Kidney epithelial cell (primary cell): ENCODE data around the genes KLRB1, TAS2R31 and TAS2R43.

GRCh38 chr12:9346550-9347167 lies 138.5 kb upstream of the PZP start:
- RAMPAGE, long total RNA: no peak
- RRBS: no CpG with 5 or more reads among the region's 5 CpGs

DNA sequence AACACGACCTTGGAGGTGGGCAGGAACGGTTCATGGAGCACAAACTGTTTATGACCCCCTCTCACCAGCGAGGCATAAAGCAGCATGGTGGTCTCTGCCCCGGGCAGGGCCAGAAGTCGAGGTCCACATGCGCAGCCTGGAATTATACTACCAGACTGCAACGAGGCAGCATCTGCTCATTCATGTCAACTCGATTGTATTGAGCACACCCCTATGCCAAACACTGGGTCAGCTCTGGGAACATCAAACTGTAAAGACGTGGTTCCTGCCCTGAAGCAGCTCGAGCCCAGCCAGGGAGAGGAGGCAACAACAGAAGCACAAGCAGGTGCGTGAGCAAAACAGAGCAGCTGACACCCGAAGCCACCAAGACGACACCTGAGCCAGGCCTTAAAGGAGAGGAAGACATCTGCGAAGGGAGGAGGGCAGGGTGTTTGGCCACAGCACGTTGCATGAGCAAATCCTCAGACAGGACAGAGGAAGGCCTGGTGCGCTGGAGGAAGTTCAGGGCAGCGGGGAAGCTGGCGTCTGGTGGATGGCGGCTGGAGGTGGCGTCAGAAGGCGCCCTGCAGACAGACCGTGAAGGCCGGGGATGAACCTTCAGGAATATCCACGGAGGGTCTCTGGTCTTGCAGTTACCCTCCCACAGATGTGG lies 172.1 kb downstream of the KLRB1 start:
- RAMPAGE, long total RNA: no peak
- RRBS: no CpG with 5 or more reads among the region's 24 CpGs

- RAMPAGE, long total RNA: no peak
- RRBS: no CpG with 5 or more reads among the region's 3 CpGs
These were observed at the start of gene KLRB1 for GRCh38 chr12:9607576-9608182. Gene KLRB1 (minus strand): TSS chr12:9607916.

DNA sequence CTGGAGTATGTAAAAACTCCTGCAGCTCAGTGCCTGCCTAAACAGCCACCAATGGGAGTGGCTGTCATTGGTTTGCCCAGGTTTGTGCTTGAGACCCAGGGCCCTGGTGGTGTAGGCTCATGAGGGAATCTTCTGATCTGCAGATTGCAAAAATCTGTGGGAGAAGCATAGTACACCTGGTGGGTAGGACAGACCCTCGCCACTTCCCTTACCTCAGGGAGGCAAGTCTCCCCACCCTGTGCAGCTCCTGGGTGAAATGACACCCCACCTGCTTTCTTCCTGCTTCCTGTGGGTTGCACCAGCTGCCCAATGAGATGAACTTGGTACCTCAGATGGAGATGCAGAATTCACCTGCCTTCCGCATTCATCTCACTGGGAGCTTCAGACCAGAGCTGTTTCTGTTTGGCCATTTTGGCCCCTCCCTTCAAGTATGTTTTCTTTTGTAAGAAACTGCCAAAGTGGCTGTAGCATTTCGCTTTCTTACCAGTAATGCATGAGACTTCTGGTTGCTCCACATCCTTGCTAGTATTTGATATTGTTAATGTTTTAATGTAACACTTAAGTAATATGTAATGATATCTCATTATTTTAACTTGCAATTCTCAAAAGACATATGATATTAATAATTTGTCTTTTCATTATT lies 4.7 kb downstream of the CLEC2D start:
- RAMPAGE, long total RNA: no peak
- RRBS: no CpG with 5 or more reads among the region's 3 CpGs

- RAMPAGE, long total RNA: no peak
- RRBS: no CpG with 5 or more reads among the region's 10 CpGs
These were observed 10.0 kb downstream of the CD69 start for GRCh38 chr12:9750708-9751122.

GRCh38 chr12:9753156-9754170 lies 7.2 kb downstream of the CD69 start:
- RAMPAGE, long total RNA: no peak
- RRBS: no CpG with 5 or more reads among the region's 6 CpGs

DNA sequence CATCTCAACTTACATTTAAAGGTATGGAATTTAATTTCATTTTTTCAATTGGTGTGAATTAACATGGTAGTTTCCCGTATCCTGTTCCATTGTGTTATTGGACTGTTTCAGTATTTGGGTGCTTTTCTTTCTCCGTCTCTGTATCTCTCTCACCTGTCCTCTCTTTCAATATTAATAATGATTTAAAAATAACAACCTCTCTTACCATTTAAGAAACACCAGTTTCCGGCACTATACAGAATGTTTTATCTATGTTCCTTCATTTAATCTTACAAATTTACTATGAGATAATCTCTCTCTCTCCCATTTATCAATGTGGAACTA lies 290 bp downstream of the KLRF1 start:
- RAMPAGE, long total RNA: no peak
- RRBS: no CpG with 5 or more reads among the region's 3 CpGs

DNA sequence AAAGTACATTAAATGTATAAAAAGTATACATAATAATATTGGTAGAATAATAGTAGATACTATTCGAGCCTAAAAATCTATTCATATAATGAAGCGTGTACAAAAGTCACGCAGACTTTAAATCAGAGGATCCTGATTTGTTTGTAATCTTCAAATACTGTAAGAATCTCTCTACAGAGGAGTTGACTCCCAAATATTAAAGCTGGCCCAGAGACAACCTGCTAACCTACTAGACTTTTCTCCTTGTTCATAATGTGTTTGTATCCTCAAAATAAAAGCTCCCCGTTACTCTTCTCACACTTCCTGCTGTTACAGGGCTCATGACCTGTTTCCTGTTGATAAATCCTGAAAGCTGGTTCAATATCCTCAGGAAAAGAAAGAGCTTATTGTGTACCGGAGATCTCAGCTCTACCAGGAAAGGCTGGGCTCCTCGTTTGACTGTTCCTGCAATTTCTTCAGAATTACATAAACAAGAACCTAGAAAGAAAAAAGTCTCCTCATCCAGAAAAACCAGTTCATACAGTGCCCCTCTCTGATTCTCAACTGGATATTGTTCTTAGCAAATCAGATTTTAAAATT lies 30.9 kb downstream of the CLEC1A start:
- RAMPAGE, long total RNA: no peak
- RRBS: no CpG with 5 or more reads among the region's 6 CpGs

- RAMPAGE, long total RNA: no peak
- RRBS: no CpG with 5 or more reads among the region's 4 CpGs
These were observed 3.0 kb upstream of the TMEM52B start for GRCh38 chr12:10175651-10176462.

DNA sequence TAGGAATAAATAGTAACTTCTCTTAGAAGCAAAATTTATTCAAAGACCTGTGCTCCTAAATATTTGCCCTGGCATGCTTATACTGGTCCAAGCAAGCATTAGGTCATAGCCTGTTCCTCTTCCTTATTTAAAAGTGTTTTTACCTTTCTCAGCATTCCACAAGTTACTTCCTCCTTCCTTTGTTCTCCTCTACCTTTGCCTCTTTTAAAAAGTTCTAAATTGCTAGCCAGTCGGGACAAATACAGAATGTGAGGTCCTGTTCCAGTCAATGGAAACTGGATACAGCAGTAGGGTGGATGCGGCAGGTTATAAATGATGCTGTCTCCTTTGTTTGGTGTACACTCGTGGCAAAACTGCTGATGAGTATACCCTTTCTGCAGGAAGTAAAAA lies 27.7 kb downstream of the KLRK1 start:
- RAMPAGE, long total RNA: no peak
- RRBS: no CpG with 5 or more reads among the region's 3 CpGs

DNA sequence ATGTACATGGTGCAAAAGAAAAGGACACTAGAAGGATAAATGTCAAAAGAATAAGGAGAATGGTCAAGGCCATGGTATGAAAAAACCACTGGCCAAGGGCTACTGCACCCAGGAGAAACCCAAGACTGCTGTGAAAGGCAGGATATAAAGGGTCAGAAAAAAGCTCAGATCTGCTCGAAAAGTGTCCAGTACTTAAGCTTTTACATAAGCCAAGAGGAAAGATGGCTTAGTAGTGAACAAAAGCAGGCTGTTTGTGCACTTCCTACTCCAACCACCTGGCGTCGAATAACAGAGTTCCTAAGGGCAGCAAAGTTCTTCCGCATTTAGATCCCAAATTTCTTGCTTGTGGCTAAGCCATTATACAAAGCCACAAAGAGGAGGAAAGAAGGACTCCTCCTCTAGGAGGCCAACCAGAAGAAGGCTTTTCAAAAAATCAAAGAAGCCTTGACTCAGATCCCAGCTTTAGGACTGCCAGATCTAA lies 23.9 kb downstream of the KLRK1 start:
- RAMPAGE, long total RNA: no peak
- RRBS: no CpG with 5 or more reads among the region's 4 CpGs

GRCh38 chr12:10392321-10392786 lies 2.5 kb upstream of the KLRK1 start:
- RAMPAGE, long total RNA: no peak
- RRBS: no CpG with 5 or more reads among the region's 5 CpGs

DNA sequence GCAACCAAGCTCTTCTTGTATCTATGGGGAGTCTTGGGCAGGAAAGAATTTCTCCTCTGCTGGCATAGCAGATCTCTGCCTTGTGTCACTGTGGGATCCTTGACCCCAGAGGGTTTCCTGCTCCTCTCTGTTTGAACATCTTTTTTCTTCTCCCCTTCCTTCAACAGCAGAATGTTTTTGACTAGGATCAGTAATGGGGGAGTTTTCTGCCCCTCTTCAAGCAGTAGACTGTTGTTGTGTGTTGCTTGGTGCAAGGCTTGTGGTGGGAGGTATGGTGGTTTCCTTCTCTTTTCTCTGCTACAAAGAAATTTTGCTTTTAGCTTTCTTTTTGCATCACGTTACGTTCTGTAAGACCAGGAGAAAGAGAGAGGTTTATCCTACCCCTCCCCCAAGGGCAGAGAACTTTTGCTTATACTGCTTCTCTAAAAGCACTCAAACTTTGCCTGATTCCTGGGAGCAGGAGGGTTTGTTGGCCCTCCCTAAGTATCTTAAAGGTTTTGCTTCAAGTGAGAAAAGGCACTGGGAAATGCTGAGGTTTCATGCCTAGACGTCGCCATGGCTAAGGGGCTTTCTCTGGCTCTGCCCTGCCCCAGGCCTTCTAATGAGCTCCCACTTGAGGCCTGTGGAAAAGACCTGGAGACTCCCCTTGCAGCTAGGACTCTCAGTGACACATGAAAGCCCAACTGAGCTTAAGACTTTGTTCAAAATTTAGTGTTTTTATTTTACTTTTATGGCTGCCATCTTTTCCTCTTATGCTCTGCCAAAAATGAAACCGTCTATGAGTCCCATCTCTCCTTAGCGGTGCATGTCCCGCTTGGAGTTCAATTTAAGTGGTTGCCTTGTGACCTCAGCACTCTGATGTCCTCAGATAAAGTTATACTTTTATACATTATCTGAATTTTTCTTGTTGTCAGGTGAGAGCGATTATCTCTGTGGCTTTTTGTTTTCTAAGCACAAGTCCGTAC lies 49.2 kb downstream of the EIF2S3B start:
- RAMPAGE, long total RNA: no peak
- RRBS: no CpG with 5 or more reads among the region's 9 CpGs

DNA sequence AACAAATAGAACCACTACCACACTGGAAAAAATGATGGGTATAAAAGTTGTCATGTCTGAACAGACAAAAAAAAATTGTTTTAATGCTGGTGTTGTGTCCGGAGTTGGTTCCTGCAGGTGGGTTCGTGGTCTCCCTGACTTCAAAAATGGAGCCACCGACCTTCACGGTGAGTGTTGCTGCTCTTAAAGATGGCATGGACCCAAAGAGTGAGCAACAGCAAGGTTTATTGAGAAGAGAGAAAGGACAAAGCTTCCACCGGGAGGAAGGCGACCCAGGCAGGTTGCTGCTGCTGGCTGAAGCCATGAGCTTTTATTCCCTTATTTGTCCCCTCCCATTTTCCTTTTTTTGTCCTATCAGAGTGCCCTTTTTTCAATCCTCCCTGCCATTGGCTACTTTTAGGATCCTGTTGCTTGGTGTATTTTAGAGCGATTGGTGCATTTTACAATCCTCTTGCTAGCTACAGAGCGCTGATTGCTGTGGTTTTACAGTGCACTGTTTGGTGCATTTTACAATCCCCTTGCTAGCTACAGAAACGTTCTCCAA lies at the start of gene TAS2R31:
TSS of gene TAS2R31 (minus strand) at position 126 of the 544 bp plus-strand sequence.
- RAMPAGE, long total RNA: no peak
- RRBS: no CpG with 5 or more reads among the region's 9 CpGs

DNA sequence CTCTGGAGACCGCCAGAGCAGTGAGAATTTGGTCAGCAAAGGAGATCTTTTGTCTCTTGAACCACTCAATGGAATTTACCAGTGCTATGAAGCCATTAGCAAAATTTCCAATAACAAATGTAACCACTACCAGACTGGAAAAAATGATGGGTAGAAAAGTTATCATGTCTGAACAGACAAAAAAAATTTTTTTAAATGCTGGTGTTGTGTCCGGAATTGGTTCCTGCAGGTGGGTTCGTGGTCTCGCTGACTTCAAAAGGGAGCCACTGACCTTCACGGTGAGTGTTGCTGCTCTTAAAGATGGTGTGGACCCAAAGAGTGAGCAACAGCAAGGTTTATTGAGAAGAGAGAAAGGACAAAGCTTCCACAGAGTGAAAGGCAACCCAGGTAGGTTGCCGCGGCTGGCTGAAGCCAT lies at the start of gene TAS2R43:
TSS of gene TAS2R43 (minus strand) at position 250 of the 415 bp plus-strand sequence.
- RAMPAGE, long total RNA: no peak
- RRBS: no CpG with 5 or more reads among the region's 7 CpGs

DNA sequence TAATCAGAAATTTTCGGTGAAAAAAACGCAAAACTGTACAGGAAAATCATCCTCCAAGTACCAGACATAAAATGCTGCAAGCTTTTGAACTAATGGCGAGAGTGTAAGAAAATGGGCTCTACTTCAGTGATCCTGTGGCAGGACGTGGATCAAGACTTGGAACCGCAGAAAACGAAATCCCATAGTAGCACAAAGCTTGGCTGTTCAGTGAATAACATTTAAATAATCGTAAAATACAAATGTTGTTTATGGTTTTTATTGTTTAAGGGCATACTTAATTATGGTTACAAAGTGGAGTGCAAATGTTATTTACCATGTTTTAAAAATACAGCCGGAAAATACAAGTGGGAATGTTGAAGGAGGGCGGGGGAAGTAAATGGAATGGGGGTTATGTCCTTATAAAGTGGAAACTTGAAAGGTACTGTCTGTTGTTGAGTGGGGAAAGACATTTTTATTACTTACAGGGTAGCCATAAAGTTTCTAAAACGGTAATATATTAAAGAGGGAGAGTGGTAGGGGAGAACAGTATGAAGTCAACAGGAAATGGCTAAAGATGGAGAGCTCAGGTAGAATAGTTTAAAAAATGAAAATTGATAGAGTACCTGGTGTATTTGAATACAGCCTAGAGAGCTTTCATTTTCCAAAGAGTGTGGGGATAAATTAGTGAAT lies 1.2 kb downstream of the SMIM10L1 start:
- RAMPAGE, long total RNA: no peak
- RRBS: no CpG with 5 or more reads among the region's 10 CpGs

DNA sequence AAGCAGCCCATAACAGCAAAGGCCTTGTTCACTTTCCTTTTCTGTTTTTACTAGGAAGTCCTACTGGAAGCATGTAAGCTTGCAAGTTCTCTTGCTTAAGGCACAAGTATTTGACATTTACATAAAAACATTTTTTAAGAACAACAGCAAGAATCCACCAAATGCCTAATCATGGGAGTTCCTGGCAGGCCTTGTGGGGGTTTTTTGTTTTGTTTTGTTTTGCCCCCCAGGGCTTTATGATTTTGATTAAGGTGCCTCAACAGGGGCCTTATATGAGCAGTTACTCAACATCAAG lies 50.7 kb upstream of the PRB2 start:
- RAMPAGE, long total RNA: no peak

DNA sequence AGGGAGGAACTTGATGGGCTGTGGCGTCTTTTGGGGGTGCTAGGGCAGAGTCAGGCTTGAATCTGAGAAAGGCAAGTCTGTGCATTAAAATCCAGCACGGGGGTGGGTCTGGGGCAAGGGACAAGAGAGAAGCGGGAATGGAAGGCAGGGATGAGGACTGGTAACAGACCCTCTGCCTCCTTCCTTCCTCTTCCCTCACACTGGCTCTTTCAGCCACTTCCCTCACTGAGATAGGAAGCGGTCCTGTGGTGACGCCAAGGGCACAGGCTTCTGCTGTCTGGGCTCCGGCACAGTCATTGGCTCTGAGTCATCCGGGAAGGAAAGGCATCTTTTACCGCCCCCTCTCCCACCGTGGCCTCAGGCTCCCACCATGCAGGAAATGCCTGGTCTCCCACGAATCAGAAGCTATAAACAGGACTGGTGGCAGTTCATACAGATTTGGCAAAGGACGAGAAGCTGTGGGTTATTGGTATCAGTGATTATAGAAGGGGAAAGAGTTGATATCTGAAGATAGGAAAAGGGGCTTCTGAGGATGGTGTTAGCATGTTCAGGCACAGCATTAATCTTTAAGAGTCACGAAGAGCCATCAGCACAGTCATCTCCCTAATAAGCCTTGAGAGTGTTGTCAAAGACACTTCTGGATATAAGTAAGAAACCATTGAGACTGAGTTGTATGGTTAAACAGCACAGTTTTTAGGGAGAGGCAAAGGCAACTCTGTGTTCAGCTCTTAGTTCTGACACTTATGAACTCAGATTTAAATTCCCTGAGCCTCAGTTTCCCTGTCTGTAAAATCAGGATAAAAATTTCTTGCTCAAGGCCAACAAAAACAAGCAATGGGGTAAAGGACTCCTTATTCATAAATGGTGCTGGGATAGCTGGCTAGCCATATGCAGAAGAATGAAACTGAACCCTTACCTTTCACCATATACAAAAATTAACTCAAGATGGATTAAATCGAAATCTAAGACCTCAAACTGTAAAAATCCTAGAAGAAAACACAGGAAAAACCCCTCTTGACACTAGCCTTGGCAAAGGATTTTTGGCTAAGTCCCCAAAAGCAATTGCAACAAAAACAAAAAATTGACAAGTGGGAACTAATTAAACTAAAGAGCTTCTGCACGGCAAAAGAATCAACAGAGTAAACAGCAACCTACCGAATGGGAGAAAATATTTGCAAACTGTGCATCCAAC lies 70.6 kb downstream of the ETV6 start:
- RAMPAGE, long total RNA: no peak
- RRBS: no CpG with 5 or more reads among the region's 15 CpGs

GRCh38 chr12:11752063-11752754 lies 102.7 kb downstream of the ETV6 start:
- RAMPAGE, long total RNA: no peak
- RRBS: no CpG with 5 or more reads among the region's 25 CpGs

GRCh38 chr12:11773548-11774248 lies 124.2 kb downstream of the ETV6 start:
- RAMPAGE, long total RNA: no peak
- RRBS: no CpG with 5 or more reads among the region's 11 CpGs